Tongue (tissue), 2 donors: ENCODE results near the gene RDH11.

GRCh38 chr14:67510894-67511300, 22.2 kb upstream of the PLEKHH1 start:
- RAMPAGE, long total RNA, result no peak

DNA sequence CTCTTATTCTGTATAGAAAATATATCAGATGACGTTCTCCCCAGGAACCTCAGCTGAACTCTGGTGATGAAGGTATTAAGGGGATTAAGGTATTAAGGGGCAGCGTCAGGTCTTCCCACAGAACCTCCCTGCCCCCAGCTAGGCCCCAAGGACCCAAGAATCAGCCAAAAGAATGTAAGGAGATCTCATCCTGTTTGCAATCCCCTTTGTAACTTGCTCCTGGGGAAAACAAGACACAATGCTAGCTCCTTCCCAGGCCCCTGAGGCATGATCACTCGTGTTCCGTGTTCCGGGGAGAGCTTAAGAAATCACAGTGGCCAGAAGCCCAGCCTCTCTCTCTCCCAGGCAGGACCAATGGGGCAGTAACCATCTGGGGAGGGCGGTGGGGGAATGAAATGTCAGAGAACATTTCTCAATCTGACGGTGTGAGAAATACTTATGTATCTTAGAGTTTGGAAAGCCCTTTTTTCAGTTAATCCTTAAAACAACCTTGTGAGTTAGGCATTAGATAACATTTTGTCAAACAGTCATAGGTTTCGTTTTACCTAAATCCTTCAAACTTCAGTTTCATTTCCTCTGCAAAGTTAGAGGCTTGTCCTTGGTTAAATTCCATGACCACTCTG, 33.1 kb downstream of the PIGH start:
- RAMPAGE, long total RNA, result no peak

- RAMPAGE, long total RNA, result no peak
Measured at GRCh38 chr14:67650933-67651667, 23.3 kb downstream of the VTI1B start.

- RAMPAGE, long total RNA, result start-site peak on the minus strand at chr14:67695728-67695735, 163 and 48 reads in 2 replicates
Measured at GRCh38 chr14:67695250-67696191, at the start of gene RDH11. RDH11 (minus strand) TSS chr14:67695764.

- RAMPAGE, long total RNA, result no peak
Measured at GRCh38 chr14:67952941-67954014, 133.7 kb downstream of the RAD51B start.

DNA sequence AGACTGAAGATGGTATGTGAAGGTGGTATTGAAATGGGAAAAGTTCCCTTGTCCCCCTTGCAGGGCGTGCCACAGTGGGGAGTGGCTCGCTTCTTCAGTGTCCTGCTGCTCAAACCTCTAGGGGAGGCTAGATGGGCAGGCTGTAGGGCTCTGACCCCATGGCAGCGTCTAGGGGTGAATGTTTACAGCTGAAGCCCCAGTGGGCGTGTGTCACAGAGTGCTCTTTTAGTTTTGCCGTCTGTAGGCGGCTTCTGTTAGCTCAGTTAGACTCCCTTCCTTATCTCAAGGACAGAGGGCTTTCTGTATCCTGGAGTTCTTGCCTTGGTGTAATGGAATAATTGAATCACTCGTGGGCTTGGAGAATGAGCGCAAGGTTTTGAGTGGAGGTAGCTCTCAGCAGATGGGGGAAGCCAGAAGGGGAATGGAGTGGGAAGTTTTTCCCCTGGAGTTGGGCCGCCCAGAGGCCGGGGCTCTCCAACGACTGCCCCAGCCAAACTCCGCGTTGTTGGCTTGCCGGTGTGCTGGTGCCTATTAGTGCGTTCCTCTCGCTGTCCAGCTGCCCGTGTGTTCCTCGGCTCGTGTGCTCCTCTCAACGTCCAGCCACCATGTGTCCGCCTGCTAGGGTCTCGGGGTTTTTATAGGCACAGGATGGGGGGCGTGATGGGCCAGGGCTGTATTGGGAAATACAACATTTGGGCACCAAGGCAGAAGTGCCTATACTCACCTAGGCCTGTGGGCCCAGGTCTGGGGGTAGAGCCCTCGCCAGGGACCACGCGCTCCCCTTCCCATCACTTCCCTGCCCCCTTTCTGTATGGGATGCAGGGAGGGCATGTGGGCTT, 266.4 kb downstream of the RAD51B start:
- RAMPAGE, long total RNA, result no peak

GRCh38 chr14:68103646-68104320, 284.2 kb downstream of the RAD51B start:
- RAMPAGE, long total RNA, result no peak

DNA sequence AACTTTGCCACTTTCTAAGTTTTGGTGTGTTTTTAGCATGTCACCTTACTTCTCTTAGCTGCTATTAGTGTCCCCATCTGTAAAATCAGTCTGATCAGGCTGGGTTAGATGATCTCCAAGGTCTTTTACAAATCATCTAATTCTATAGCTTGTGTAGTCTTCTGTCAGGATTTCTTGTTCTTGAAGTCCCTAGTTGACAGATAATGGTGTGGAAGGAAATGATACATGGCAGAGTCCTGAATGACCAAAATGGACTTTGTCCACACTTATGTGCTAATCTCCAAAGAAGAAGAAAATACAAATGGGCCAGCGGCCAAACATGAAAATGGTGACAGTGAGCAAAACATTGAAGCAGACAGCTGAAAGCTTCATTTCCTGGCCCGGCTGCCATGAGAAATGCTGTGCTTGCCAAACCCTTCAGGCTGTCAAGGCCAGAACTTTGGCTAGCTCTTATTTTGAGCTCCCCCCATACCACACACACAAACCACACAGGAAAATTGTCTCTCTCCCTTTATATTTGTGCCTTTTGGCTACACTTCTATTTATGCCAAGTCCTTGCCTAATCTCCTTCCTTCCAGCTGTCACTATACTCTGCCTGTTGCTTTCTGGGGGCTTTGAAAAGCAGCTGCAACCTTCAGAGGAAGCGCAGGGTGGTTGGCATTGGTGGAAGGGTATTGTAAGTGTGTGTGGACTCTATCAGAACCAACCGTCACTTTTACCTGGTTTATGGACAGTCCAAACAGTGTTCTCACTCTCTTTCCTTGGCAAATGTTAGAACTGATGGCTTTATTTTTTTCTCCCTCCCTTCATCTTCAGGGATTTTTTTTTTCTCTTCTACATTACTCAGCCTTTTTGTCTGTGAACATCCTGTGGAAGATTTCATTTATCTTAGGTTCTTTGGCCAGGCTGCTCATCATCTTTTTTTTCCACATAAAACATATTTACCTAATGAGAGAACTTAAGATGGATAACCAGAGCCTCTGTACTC, 323.8 kb downstream of the RAD51B start:
- RAMPAGE, long total RNA, result no peak

GRCh38 chr14:68145070-68145465, 325.5 kb downstream of the RAD51B start:
- RAMPAGE, long total RNA, result no peak

- RAMPAGE, long total RNA, result no peak
Measured at GRCh38 chr14:68278955-68279379, 459.4 kb downstream of the RAD51B start.

GRCh38 chr14:68306841-68307842, 485.7 kb downstream of the ZFP36L1 start:
- RAMPAGE, long total RNA, result no peak

- RAMPAGE, long total RNA, result no peak
Measured at GRCh38 chr14:68363728-68364206, 429.1 kb downstream of the ZFP36L1 start.

DNA sequence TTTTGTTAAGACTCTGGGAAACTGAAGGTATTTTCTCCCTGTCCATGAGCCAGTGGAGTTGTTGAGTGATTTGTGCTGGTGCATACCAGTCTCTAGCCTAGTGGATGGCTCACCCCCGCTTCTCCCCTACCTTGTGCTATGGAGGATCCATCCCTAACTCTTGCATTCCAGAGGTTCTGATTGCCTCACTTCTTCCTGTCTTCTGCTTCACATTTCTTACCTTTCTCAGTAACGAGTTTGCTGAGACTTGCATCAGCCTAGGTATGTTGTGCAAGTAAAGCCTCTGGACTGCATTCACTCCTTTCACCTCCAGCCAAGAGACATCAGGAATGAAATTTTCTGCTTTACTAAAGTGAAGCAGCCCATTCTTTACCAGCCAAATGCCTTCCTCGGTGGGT, 391.5 kb downstream of the ZFP36L1 start:
- RAMPAGE, long total RNA, result no peak

- RAMPAGE, long total RNA, result no peak
Measured at GRCh38 chr14:68451832-68452522, 340.9 kb downstream of the ZFP36L1 start.

DNA sequence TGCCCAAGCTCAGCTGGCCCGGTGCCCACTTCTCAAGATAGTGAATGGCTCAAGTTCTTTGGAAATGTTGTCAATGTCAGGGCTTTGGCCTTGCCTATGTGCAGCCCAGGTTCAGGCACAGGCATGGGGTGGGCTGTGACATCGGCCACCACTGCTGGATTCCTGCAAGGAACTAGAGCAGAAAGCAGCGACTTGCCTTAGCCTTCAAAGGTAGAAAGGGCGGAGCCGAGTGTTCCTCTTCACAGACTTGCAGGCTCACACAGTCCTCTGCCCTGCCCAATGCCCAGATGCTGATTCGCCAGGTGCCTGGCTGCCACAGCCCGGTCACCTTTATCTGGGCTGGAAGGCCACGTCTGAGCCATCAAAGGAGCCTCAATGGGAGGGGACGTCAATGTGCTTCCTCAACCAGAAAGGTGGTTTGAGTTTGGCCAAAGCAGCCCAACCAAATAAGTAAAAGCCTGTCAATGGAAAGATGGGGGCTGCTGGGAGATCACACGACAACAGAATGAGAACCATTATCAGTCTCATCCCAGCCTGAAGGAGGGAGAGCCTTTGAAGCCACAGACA, 291.1 kb downstream of the ZFP36L1 start:
- RAMPAGE, long total RNA, result no peak

- RAMPAGE, long total RNA, result no peak
Measured at GRCh38 chr14:68512246-68512956, 280.5 kb downstream of the ZFP36L1 start.

- RAMPAGE, long total RNA, result no peak
Measured at GRCh38 chr14:68518720-68519570, 273.9 kb downstream of the ZFP36L1 start.

- RAMPAGE, long total RNA, result no peak
Measured at GRCh38 chr14:68526393-68527185, 266.3 kb downstream of the ZFP36L1 start.

DNA sequence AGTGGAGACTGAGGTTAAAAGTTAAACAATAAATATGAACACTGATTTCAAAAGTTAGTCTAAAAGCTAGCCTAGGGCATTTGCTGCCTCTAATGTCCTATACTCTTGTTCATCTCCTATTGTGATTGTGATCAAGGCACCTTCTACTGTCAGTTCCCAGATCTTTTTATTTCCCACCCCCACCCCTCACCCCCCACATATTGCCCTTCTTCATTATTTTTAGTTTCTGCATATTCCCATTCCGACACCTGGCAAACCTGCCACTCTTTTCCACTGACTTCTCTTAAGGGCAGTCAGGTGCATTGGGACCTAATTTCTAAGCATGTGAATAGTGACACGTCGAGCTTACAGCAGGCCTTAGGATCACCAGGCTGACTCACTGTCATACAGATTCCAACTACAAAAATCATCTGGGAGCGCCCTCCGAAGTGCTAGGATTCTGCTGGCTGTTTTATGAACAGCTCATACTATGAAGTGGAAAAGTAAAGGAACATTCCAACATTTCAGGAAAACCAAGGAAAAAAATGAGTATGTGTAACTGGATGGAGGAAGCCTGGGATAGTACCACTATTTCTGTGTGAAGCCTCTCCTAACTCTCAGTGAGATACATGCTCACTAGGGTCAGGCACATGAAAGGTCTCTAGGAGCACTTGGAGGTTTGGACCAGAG, 257.5 kb downstream of the ZFP36L1 start:
- RAMPAGE, long total RNA, result no peak

DNA sequence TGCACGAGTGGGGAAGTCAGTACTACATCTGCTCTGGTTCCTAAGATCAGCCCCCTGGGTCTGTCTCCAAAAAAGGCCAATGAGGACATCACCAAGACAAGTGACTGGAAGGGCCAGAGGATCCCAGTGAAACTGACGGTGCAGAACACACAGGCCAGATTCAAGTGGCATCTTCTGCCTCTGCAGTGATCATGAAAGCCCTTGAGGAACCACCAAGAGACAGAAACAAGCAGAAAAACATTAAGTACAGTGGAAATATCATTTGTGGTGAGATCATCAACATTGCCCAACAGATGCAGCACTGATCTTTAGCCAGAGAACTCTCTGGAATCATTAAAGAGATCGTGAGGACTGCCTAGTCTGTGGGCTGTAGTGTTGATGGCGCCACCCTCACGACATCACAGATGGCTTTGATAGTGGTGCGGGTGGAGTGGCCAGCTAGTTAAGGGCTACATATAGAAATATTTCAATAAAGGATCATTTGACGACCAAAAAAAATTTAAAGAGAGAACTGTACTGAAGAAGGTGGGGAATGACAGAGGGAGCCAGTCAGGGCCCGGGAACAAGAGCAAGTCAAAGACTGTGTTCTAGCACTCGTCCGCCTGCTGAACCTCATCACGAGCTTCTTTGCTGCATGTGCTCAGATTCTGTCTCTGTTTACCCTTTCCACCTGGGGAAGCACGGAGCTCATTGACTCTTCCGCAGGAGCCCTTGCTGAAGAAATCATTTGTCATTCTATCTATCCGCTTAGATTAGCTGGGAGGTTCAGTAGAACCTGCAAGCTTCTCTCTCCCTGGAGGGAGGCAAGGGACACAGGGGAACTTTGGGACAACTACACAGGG, 99.5 kb downstream of the ZFP36L1 start:
- RAMPAGE, long total RNA, result no peak